Ishikawa (cell line): ENCODE data around the gene DTD2.

- RRBS, result 91% methylated on average over 25 of the region's 62 CpGs
These were observed 18.8 kb downstream of the FOXG1 start for GRCh38 chr14:28785128-28785981.

DNA sequence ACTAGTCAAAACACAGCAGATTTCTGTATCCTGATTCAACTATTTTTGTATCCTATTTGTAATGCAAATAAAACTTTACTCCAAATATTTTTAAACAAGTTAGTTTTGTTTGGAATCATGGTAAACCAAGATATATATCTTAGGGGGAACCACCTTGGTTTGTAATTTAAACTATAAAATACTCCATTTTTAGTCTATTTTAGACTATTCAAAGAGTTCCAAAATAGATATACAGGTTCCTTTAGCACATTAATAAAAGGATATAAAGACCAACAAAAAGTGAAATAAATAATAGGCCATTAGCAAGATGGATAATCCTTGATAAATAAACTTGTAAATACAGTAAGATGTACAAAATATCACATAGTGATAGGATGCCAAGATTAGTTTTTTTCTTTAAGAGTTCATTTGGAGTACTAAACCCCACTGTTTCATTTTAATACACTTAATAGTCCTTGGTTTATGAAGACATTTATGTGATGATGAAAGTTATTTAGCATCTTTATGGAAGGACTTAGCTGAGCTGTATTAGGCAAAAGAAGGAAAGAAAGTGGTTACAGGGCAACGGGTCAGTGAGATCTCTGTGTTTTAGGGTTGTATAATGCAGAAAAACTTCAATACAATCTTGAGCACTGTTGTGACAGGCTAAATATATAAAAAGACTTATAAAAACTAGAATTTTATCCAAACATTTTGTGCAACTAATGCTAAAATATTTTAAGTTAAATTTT, 20.0 kb downstream of the COCH start:
- RRBS, result no CpG with 5 or more reads among the region's 1 CpG

GRCh38 chr14:30894887-30895682, 20.7 kb downstream of the COCH start:
- RRBS, result no CpG with 5 or more reads among the region's 4 CpGs

DNA sequence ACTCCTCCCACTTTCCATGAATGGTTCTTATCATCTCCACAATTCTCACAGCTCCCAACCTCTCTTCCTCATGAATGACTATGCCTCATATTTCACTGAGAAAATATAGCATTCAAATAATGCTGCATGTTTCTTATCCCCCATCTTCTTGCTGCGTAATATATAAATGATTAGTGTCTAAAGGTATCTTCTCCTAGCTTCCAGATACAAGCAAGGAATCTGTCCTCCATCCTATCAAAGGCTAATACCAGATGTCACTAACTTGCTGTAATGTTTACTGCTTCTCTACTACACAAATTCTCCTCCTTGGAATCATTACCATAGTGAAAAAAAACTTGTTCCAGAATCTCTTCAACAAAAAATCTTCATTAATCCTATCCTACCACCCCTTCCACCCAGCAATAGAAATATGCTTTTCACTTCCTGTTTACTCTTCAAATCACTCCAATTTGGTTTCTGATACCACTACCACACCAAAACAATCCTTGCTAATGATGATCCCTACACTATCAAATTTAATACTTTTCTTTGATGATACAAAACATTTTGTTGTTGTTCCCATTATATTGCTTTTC, 33.6 kb downstream of the COCH start:
- RRBS, result no CpG with 5 or more reads among the region's 1 CpG

DNA sequence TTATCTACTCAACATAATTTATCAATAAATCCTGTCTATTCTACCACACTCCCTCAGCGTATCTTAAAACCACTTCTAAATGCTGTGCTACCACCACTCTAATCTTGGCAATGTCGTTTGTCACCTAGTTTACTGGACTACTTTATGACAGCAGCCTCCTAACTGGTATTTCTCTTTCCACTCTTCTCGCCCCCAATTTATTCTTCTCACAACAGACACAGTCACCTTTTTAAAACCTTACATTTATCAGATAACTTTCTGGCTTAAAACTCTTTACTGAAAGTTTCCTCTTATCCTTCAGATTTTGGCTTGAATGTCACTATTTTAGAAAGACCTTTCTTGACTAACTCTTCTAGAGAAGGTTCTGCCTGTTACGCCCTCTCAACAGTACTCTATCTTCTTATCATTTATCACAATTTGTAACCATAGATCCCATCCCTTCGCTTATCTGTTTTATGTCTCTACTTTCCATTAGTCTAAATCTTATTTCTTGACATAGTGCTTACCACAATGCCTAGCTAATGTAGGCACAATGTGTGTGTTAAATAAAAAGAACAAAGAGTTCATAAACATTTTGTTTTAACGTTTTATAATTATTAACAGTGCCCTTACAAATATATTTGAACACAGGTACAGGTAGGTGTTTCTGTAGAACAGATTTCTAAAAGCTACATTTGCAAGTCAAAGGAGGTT, 35.7 kb downstream of the COCH start:
- RRBS, result no CpG with 5 or more reads among the region's 6 CpGs

GRCh38 chr14:30934939-30935362, 60.6 kb downstream of the COCH start:
- RRBS, result no CpG with 5 or more reads among the region's 5 CpGs

DNA sequence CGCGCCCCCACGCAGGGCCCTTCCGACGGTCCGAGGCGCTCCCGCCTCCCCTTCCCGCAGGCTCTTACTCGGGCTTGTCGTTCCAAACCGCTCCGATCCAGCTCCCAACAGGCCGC, 412 bp downstream of the HECTD1 start:
- RRBS, result 1% methylated on average over 8 of the region's 14 CpGs

GRCh38 chr14:31243866-31244470, 36.4 kb upstream of the HECTD1 start:
- RRBS, result no CpG with 5 or more reads among the region's 13 CpGs

GRCh38 chr14:31247454-31247904, 39.9 kb upstream of the HECTD1 start:
- RRBS, result no CpG with 5 or more reads among the region's 10 CpGs

DNA sequence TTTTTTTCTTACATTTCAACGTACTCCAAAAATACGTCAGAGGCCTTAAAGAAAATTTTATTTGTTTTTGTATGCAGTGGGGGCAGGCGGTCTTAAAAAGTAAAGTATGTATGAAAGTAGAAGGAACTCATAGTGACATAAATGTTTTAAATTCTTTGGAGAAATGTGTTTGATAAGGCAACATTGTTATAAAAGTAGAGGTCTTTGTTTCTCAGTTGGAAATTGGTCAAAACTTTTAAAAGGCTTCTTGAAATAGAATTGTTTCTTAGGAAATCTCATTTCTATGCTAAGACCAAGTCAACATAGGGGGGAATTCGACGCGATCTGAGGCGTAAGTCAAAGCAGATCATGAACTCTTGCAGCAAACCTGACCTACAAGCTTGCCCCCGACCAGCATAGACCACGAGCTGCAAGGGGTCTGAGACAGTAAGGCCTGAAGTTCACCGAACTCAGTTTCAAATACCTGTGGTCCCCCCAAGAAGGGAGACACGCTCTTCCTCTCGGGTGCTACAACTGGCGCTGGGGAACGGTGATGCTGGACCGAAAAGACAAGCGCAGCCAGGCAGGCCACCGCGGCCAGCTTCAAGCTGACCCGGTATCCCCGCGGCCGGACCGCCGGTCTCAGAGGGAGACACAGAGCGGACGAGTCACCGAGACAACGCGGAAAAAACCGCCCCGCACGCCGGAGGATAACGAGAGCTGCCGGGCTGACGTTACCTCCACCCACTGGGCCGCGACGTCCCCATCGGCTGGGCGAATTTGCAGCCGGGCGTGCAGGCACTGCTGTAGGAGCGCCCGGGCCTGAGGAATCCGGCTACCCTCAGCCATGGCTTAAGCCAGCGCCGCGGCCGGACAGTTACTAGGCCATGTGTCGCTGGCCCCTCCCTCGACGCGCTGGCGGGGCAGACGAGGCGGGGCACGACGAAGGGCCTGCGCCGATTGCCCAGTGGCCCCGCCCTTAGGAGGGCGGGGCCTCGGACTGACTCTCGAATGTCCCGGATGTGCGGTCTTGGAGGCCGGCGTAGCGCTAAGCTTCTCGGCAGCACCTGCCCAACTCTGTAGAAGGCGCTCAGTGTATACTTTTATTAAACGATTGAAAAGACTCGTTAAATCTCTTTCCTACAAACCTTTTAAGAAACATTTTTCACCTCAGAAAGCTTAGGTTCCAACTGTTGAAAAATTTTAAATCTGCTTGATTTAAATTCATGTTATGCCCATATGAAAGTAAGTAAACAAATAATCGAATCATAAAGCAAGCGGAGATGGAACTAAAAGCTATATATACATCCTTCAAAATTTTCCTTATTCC, at the start of gene DTD2:
Gene DTD2 (minus strand): TSS at position 941 of the 1,309 bp plus-strand sequence.
- RRBS, result 1% methylated on average over 15 of the region's 76 CpGs

DNA sequence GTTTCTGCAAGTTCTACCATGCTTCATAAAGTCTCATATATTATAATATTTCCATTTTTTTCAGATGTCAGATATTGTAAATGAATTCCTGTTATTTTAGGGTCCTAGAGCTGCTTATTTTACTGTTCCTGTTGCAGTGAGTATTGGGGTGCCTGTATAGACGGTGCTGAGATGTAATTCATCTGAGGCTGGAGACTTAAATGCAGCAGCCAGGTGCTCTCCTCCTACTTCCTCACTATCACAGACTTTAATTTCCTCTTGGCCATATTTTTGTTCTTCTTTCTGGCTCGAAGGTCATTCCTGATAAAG, 141.9 kb upstream of the ARHGAP5 start:
- RRBS, result no CpG with 5 or more reads among the region's 2 CpGs

GRCh38 chr14:31966658-31967074, 110.4 kb upstream of the ARHGAP5 start:
- RRBS, result no CpG with 5 or more reads among the region's 3 CpGs

DNA sequence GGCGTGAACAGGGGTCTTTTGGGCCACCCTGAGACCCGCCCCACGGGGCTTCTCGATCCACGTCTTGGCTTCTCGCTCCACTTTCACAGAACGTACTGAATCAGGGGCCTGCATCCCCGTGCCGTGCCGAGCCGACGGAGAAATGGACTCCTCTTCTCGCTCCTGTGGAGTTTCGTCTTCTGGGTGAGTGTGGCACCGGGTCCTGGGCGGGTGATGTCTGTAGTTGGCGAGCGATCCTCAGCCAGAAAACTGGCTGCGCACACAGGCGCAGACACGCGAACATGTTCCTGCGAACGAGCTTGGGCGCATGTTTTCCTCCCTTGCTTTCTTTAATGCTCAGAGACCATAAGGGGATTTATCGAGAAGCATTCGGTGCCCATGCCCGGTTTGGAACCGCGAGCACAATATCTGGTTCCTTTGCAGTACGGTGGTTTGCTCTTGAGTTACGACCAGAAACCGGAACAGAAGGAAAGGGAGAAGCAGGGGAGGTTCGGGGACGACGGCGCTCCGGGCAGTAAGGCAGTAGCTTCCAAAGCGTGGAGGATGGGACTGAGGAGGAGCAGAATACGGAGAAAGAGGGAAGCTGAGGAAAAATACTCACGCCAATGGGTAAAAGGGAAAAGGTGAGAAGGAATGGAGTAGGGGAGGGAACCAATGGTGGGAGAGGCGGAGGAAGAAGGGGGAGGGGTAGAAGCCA, 921 bp upstream of the ARHGAP5 start:
- RRBS, result 2% methylated on average over 11 of the region's 42 CpGs

DNA sequence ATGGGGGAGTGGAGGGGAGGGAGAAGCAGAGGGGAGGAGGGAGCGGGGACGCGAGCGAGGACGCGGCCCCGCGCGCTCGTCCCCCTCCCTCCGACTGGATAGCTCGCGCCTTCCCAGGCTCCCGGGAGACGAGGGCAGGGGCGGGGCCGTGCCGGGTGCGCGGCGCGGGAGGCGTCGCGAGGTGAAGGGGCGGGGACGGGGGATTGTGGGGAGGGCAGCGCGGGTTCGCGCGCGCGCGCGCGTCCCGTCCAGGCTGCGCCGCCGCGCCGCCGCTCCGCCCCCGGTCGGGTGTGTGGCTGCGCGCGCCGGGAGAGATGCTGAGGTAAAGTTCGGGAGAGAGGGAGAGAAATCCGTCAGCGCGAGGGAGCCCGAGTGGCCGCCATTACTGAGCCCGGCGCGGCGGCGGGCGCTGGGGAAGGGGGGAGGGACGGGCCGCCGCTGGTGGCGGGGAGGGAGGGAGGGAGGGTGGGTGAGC, 335 bp upstream of the ARHGAP5 start:
- RRBS, result under 1% methylated on average over 22 of the region's 67 CpGs

GRCh38 chr14:33327677-33327967, 388.9 kb downstream of the NPAS3 start:
- RRBS, result no CpG with 5 or more reads among the region's 1 CpG

GRCh38 chr14:33676094-33676473, 274.8 kb downstream of the EGLN3 start:
- RRBS, result no CpG with 5 or more reads among the region's 7 CpGs

- RRBS, result 4% methylated on average over 9 of the region's 15 CpGs
These were observed 108.8 kb upstream of the EGLN3 start for GRCh38 chr14:34059749-34060049.

GRCh38 chr14:34650597-34651245, 20.8 kb upstream of the SNX6 start:
- RRBS, result no CpG with 5 or more reads among the region's 8 CpGs

GRCh38 chr14:34930825-34931110, 52.0 kb upstream of the SRP54 start:
- RRBS, result no CpG with 5 or more reads among the region's 3 CpGs

- RRBS, result no CpG with 5 or more reads among the region's 21 CpGs
These were observed 747 bp downstream of the PPP2R3C start for GRCh38 chr14:35121024-35121461.